Measurements from ENCODE around the genes PDP2 and B3GNT9.

- PRO-cap: no peak
These were observed 305 bp upstream of the CA7 start for GRCh38 chr16:66843946-66844272.

DNA sequence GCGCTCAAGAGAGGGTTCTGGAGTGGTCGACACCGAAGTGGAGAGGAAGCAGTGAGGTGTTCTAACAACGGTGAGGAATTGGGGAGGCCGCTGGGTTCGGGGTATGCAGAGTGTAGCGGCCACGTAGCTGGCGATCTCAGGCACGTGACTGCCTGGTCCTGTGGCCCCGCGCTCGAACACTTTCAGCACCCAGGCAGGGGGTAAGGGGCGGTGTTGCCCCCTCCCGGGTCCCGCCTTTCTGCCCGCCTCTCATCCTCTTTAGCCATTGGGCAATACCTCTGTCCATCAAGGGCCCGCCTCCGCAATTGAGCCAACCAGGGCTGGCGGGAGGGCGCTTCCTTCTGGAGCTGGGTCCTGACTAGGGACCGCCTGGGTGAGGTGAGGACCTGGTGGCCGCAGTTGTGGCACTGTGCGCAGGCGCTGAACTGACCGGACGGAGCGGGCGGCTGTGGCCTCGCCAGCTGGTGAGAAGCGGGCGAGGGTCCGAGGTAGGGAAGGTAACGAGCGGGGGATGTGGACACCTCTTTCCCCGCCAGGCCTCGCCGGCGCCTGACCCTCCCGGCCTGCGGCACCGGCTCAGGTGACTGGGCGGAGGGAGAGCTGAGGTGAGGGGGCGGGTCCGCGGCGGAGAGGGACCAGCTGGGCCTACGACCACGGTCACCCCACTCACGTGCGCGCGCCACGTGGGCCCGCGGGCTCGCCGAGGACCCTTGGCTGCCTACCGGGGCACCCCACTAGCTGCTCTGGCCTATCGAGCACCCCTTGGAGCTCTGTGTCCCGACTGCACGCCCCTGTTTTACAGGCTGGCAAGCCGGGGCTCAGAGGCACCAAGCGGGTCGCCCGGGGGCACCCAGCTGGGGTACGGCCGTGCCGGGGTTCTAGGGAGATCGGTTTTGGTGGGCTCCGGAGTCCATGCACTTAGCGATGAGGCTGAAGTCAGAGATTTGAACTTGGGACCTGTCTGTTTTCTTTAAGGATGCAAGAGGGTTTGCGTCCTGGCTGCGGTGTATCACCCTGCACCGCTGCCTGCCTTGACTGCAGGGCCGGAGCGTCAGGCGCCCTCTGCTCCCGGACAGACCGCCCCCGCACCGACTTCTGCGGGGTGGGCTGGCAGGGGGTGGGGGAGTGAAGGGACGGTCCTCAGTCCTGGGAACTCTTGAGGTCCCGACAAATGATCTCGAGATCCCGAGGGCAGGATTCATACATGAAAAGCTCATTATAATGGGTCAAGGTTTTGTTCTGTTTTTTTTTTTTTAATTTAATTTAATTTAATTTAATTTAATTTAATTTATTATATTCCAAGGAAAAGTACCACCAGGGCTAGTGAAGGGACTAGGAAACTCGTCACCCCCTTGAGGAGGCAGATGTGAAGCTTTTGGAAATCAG lies at the start of gene PDP2:
TSS of gene PDP2 (plus strand) at position 339 of the 1,386 bp plus-strand sequence.
- PRO-cap: bidirectional peak, plus-strand start at position 407 of the sequence, minus-strand start at position 178 of the sequence

- PRO-cap: no peak
These were observed 1.6 kb upstream of the RRAD start for GRCh38 chr16:66926805-66927531.

GRCh38 chr16:66963818-66964424 lies 2.9 kb downstream of the CES3 start:
- PRO-cap: no peak

- PRO-cap: unidirectional peak, plus-strand start at chr16:67013365
These were observed 15.9 kb upstream of the CBFB start for GRCh38 chr16:67013030-67013454.

DNA sequence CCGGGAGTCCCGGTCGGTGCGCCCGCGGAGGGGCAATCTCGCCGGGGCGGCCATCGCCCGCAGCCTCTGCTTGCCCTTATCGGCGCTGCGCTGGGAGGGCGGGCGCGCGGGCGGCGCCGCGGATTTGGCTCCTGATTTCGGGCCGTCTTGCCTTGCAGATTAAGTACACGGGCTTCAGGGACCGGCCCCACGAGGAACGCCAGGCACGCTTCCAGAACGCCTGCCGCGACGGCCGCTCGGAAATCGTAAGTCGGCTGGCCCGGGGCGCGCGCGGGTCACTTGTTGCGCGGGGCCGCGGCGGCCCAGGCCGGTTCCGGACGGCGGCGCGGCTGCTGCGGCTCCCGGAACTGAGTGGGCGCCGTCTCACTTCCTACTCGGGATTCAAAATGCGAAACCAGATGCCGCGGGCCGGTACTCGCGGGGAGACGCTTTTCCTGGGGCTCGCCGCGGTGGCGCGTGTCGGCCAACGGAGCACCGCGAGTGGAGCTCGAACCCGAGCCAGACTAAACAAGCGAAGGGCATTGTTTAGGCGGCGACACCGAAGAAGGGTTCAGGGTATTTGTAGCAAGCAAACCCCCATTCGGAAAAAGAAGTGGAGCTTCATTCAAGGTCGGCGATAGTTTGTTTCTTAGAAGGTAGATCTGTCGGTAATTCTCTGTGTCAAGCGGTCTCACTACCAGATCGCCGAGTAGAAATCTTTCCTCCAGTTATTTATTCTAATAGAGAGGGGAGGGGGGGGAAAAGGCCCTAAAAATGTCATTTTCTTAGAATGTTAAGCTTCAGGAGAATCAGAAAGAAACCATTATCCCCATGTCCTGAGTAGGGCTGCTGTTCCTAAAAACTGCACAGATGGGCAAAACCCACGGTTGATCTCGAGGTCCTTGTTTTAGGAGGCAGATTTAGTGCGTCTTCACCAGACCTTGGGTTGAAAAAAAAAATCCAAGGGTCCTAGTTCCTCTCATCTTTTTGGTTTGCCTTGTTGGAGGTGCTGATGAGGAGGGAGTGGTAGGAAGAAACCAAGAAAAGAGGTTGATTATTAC lies 940 bp downstream of the CBFB start:
- PRO-cap: bidirectional peak, plus-strand start at position 397 of the sequence, minus-strand start at position 349 of the sequence

- PRO-cap: no peak
These were observed 7.5 kb downstream of the CBFB start for GRCh38 chr16:67036367-67036918.

DNA sequence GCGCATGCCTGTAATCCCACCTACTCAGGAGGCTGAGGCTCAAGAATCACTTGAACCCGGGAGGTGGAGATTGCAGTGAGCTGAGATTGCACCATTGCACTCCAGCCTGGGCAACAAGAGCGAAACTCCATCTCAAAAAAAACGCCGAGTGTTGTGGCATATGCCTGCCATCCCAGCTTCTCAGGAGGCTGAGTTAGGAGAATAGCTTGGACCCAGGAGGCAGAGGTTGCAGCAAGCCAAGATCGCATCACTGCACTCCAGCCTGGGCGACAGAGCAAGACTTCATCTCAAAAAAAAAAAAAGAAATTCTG lies 40.1 kb downstream of the CBFB start:
- PRO-cap: no peak

DNA sequence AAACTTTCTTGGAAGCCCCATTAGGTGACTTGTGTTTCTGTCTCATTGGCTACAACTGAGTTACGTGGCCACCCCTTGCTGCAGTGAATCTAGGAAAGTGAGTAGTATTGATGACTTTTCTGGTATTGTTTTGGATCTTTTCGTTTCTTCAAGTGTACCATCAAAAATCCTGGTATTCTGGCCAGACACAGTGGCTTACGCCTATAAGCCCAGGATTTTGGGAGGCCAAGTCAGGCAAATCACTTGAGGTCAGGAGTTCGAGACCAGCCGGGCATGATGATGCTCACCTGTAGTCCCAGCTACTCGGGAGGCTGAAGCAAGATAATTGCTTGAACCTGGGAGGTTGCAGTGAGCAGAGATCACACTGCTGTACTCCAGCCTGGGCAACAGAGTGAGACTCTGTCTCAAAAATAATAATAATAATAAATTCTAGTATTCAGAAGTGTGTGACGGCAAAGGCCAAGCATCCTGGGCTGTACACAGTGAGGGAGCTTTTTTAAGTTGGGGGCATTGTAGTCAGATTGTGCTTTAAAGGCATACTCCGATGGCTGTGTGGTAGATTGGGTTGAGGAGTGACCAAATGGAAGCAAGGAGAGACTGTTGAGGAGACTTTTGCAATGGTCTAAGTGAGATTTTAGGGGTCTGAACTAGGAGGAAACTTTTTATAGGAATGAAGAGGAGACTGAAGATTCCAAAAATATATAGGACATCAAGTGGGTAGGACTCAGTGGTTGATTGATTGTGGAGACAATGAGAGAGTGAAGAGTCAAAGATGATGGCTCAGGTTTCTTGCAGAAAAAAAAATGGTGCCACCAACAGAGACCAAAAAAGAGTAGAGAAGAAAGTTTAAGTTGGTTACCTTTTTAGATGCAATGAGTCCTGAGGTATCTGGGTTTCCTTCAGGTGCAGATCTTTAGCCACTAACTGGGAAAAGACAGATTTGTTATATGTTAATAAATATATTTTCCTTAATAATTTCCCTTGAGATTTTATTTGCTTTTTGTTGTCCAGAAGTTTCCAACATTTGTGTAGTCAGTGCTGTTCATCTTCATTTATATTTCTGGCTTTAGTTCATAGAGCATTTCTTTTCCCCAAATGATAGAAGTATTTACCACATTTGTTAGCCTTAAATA lies 29.7 kb upstream of the PHAF1 start:
- PRO-cap: no peak

DNA sequence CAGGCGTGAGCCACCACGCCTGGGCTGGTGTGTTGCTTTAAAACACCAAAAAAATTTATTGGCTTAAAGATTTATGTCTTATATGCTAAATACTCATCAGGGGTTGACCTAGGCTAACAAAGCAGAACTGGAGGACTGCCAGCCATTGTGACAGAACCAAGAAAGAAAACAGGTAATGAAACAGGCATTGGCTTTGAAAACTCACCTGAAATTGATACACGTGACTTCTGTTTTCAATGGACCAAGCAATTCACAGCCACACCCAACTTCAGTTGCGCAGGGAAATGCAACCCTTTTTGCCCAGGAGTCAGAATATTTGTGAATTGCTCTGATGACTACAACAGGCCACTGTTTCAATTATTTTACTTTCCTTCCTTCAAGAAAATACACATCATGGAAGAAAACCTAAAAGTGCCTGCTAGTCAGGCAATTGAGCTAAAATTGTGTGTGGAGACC lies 4.8 kb upstream of the PHAF1 start:
- PRO-cap: no peak

- PRO-cap: no peak
These were observed 4.2 kb downstream of the PHAF1 start for GRCh38 chr16:67113939-67114303.

DNA sequence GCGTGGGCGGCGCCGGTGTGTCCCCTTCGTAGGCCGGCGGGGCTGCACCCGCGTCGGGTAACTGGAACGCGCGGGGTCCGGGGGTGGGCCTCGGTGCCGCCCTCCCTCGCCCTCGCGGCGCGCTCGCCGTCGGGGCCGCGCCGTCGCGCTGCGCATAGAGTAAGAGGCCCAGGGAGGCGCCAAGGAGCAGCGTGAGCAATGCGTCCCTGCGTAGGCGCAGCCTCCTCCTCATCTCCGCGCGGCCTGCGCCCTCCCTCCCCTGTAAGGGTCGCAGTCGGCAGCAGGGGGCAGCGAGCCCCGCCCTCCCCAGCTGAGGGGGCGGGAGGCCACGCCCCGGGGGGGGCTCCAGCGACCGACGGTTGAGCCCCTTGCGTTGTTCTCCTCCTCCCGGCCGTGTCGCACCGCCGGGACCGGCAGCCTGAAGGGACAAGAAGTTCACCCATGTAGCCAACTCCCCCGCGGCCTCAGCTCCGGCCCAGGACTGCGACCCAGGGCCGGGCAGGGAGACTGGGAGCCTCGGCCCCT lies 482 bp downstream of the B3GNT9 start:
- PRO-cap: bidirectional peak, plus-strand start at position 162 of the sequence, minus-strand start at position 145 of the sequence

- PRO-cap: bidirectional peak, plus-strand start at chr16:67151065, minus-strand start at chr16:67150959; unidirectional peak, minus-strand start at chr16:67151235
These were observed at the start of gene B3GNT9 for GRCh38 chr16:67150779-67151531. Gene B3GNT9, minus strand, starts transcription at chr16:67150998.

GRCh38 chr16:67162844-67163484 lies 1.6 kb upstream of the HSF4 start:
- PRO-cap: bidirectional peak, plus-strand start at chr16:67163588, minus-strand start at chr16:67163366

DNA sequence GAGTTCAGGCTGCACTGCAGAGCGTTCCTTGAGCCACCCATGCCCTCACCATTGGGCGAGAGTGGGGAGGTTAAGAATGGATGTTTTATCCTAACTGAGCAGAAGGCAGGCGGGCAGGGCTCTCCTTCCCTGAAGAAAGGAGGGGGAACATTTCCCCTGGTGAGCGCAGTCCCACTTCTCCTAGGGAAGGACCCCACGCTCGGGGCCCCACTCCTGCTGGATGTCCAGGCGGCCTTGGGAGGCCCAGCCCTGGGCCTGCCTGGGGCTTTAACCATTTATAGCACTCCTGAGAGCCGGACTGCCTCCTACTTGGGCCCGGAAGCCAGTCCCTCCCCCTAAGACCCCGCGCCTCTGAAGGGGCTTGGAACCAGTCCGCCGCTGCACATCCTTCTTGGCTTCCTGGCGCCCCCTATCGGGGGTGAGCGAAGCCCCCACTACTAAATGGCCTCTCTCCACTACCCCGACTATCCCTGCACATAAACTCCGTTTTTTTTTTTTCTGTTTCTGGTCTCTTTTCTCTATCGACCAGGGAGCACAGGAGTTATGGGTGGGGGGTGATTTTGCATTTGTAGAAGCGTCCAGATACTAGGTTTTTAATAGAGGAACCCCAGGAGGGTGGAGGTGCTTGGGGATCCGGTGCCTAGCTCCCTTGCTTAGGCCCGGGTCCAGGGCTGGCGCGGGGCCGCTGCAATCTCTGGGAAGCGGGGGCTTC lies 5.1 kb downstream of the HSF4 start:
- PRO-cap: no peak

- PRO-cap: no peak
These were observed 1.5 kb downstream of the ELMO3 start for GRCh38 chr16:67200321-67200909.

GRCh38 chr16:67207341-67208279 lies 8.7 kb downstream of the ELMO3 start:
- PRO-cap: no peak

- PRO-cap: unidirectional peak, plus-strand start at chr16:67312054
These were observed 14.8 kb downstream of the KCTD19 start for GRCh38 chr16:67311568-67312355.

GRCh38 chr16:67406076-67406392 lies 10.2 kb downstream of the ZDHHC1 start:
- PRO-cap: no peak

- PRO-cap: no peak
These were observed 4.7 kb downstream of the HSD11B2 start for GRCh38 chr16:67435494-67436242.